Mesangial cell (primary cell): ENCODE measurements around a stretch of chr3.

GRCh38 chr3:72750326-72750989 lies 97.8 kb downstream of the SHQ1 start:
- RAMPAGE, long total RNA = no peak

GRCh38 chr3:72965509-72965854 lies 31.1 kb upstream of the PPP4R2 start:
- RAMPAGE, long total RNA = no peak

DNA sequence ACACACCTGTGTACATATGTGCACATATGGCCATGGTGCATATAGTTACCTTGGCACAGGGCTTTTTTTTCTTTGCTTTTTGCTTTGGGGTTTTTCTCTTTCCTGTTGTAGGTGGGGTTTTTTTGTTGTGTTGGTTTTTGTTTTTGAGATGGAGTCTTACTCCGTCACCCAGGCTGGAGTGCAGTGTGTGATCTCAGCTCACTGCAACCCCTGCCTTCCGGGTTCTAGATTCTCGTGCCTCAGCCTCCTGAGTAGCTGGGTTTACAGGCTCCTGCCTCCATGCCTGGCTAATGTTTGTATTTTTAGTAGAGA lies 30.8 kb upstream of the PPP4R2 start:
- RAMPAGE, long total RNA = no peak

GRCh38 chr3:72998547-72999205 lies 2.1 kb downstream of the PPP4R2 start:
- RAMPAGE, long total RNA = no peak

GRCh38 chr3:73028896-73030008 lies 32.2 kb upstream of the EBLN2 start:
- RAMPAGE, long total RNA = no peak

DNA sequence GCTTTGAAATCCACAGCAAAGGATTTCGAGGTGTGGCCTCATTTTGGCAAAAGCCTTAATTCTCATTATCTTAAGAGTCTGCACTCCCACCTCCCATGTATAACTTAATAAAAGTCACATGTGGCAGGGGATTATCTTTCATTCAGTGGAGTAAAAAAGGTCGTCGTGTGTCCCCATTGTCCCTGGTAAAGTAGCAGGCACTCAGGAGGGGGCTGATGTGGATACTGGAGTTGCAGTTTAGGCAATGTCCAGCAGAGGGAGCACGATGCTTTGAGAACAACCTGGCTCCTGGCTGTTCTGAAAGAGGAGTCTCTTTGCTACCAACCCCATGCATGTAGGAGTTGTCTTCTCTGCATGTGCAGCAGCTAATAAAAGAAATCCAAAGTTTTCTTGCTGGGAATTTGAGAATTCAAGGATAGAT lies 39.6 kb downstream of the EBLN2 start:
- RAMPAGE, long total RNA = no peak

- RAMPAGE, long total RNA = no peak
These were observed 219.0 kb downstream of the PDZRN3 start for GRCh38 chr3:73405554-73406415.

DNA sequence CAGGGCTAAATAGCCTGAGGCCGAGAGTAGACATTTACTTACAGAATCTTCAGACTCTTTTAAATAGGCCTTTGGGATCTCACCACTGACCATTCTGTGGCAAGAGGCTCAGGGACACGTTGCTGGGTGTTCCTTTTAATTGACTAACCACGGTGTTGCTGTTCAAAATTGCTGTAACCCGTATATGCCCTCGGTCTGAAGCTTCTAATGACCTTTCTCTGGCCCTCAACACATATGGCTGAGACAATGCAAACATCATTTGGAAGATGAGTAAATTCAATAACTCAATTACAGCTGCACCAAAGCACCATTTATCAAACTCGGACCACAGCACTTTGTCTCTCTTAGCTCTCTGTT lies 152.5 kb downstream of the PDZRN3 start:
- RAMPAGE, long total RNA = no peak

DNA sequence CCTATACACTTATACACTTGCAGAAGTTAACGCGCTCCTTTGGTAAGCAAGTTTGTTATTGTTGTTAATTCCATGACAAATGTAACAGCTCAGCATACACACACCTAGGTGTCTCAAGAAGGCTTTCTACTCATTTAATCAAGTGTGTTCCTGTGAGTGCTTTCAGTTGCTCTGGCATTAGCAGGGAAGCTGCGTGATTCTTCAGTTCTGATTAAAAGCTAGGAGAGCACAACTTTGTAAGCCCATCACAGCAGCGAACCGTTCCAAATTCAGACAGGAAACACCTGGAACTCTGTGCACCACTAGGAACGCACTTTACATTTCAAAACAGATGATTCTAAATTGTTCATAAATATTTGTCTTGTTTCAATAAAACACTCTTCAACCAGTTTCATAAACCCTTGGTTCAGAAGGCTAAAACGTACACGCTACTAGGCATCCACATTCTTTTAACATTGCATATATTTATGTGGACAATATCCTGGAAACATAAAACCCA lies 112.7 kb downstream of the PDZRN3 start:
- RAMPAGE, long total RNA = no peak

GRCh38 chr3:73569385-73570017 lies 55.2 kb downstream of the PDZRN3 start:
- RAMPAGE, long total RNA = no peak

GRCh38 chr3:73609140-73609547 lies 15.6 kb downstream of the PDZRN3 start:
- RAMPAGE, long total RNA = no peak

- RAMPAGE, long total RNA = no peak
These were observed 180.7 kb upstream of the PDZRN3 start for GRCh38 chr3:73805340-73805880.

DNA sequence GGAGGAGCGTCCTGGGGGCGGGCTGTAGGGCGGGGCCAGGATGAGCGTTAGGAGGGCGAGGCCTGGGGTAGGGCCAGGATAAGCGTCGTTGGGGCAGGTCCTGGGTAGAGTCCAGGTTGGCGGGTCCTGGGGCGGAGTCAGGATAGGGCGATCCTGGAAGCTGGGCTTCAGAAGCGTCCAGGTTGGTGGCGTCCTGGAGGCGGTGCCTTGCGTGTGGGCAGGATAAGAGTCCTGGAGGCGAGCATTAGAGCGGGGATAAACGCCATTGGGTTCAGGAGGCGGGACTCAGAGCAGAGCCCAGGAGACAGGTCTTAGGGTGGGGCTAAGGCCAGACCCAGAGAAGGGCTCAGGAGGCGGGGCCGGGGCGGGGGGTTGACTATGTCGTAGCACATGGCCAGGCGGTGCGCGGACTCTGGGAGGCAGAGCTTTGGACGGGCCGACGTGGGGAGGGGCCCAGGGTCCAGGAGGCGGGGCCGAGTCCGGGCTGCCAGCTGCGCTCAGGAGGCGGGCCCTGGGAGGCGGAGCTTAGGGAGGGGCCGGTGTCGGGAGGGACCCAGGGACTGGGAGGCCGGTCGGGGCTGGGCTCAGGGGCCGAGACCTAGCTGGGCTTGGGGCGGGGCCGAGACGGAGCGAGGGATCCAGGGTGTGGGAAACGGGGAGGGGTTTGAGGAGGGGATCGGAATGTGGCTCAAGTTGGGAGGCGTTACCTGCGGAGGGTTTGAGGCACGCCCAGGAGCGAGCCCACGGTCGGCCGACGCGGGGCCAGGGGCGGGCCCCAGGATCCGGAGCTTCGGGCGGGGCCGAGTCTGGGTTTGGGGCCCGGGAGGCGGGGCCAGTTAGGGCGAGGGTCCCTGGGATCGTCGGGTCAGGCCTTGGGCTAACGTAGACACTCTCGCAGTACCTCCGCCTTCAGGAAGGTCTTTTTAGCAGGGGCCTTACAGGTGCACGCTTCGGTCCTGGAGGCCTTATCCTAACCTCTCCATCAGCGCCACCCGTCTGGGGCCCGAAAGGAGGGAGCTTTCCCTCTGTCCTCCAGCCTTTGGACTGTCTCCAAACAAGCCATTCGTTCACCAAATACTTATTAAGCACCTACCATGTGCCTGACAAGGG lies 228.5 kb upstream of the FRG2C start:
- RAMPAGE, long total RNA = start-site peak on the plus strand centred at position 105 of the sequence, 59 bp wide, 10 reads

GRCh38 chr3:75504555-75505427 lies 159.3 kb upstream of the FRG2C start:
- RAMPAGE, long total RNA = no peak

GRCh38 chr3:75619450-75620120 lies 44.5 kb upstream of the FRG2C start:
- RAMPAGE, long total RNA = no peak

DNA sequence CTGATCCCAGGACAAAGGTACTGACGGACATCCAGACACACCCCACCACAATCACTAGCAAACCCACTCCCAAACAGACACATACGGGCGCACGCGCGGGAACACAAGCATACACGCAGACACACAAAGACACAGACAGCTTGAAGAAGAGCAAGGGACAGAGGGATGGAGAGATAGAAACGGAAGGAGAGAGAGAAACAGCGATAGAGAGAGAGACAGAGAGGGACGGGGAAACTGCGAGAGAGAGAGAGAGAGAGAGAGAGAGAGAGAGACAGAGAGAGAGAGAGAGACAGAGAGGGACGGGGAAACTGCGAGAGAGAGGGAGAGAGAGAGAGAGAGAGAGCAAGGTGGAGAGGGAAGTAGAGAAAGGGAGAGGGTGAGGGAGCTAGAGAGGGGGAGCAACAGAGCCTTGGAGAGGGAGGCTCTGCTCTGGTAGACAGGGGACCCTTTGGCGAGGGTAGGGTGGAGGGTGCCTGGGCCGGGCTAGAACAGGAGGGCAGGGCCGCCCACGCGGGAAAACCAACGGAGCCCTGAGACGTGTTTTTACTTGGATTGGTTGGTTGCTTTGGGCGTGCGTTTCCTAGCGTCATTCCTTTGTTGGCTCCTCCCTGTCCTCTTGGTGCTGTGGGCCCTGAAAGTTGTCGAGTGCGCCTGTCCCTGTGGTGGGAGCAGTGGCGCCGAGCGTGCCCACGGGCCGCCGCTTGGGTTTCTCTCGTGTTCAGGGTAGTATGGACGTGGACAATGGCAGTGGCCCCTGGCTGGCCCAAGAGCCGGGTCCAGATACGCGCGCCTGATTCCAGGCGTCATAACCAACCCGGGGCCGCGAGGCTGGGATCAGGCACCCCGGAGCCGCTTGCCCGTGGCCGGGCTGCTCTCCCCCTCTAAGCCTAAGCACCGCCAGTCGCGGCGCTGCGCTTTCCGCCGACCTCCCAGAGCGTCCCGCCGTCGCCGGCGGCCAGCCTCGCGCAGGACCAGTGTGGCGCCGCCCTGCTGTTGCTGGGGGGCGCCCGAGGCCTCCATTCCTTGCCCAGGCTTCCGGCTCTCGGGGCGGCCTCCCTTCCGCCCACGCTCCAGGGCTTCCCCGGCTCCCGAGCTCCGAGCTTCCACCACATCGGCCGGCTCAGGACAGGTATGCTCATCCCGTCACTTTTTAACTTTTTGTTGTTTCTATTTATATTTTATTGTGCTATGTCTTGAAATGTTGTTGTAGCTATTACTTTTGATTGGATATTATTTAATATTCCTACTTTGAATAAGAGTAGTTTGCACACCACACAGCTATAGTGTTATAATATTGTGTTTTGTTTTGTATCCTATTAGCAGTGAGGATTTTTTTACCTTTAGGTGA lies 8.0 kb downstream of the FRG2C start:
- RAMPAGE, long total RNA = no peak

DNA sequence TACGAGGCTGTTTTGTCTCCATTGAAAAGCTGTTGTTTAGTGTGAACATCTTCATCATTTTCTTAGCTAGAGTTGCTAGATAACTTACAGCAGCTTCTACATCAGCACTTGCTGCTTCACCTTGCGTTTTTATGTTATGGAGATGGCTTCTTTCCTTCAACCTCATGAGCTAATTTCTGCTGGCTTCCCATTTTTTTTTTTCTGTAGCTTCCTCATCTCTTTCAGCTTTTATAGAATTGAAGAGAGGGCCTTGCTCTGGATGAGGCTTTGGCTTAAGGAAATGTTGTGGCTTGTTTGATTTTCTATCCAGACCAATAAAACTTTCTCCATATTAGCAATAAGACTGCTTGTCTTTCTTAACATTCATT lies 379.8 kb upstream of the ZNF717 start:
- RAMPAGE, long total RNA = no peak

- RAMPAGE, long total RNA = no peak
These were observed 163 bp downstream of the ROBO2 start for GRCh38 chr3:77040216-77040308.

GRCh38 chr3:80994034-80994409 lies 767.4 kb downstream of the GBE1 start:
- RAMPAGE, long total RNA = no peak

GRCh38 chr3:81742936-81743329 lies 18.5 kb downstream of the GBE1 start:
- RAMPAGE, long total RNA = no peak